Amniotic epithelial cell (primary cell): ENCODE results near the genes PURB, NACAD and RAMP3.

- RRBS = 4% methylated on average over 5 of the region's 36 CpGs
Measured at GRCh38 chr7:44044835-44045457, 444 bp downstream of the DBNL start.

DNA sequence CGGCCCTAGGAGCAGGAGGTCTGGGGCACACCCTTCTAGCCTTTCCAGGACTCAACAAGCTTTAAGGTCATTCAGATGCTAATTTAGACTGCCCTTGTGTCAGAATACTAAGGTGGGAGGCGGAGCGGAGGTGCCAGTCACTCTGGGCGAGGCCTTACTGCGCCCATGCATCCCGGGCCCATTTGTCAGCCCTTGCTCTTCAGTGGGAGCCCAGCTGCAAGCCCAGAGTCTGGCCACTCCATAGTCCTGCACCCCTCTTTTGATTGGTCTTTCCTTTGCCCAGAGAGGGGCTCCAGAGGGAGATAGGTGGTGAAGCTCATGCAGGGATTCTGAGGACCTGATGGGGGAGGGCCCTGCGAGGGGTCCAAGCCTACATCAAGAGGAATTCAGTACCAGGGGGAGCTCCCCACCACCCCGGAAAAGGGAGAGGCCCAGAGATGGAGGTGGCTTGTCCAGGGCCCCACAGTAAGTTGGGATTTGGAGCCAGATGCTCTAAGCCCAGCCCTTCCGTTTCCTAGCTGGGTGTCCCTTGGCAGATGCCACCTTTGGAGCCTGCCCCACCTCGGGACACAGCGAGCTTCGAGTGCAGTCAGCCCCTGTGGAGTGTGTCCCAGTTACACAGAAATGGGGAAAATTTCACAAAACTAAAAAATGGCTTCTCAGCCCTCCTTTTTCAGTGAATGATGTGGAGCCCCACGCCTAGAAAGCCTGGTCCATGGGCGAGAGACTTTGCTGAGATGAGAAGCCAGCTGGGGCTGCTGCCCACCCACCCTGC lies 1.1 kb downstream of the PGAM2 start:
- RRBS = no CpG with 5 or more reads among the region's 14 CpGs

DNA sequence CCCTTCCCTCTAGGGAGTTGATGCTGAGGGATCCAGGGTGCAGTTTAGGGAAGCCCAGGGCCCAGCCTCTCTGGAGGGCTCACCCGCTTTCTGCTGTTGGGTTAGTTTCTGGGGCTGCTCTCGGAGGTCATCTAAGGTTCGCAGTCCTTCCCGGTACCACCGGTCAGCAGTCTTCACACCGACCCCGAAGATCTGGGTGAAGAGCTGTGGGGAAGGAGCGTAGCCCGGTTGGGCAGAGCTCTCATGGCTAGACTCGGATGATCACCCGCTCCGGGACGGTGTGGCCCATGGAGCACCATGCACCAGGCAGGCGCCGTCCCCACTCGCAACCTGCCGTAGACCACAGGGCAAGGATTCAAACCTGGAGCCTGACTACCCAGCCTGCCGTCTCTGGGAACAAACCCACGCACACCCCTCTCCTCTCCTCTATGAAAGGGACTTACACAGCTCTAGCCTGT lies 5.9 kb downstream of the POLM start:
- RRBS = 94% methylated on average over 6 of the region's 19 CpGs

GRCh38 chr7:44087621-44088467 lies 5.5 kb upstream of the POLM start:
- RRBS = no CpG with 5 or more reads among the region's 12 CpGs

- RRBS = 20% methylated on average over 3 of the region's 41 CpGs
Measured at GRCh38 chr7:44113165-44113867, 9.2 kb downstream of the AEBP1 start.

DNA sequence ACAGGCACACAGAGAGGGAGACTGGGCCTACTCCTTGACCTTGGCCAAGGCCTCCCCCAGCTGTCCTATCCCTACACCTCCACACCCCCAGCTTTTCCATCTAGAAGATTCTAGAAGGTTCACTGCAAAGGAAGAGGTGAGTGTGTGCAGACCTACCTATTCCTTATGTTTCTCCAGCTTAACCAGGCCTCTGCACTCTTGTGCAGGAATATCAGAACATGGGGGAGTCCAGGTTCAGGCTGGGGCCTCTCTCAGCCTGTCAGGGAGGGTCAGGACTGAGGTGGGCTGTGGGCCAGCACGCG lies 8.5 kb upstream of the POLD2 start:
- RRBS = no CpG with 5 or more reads among the region's 2 CpGs

DNA sequence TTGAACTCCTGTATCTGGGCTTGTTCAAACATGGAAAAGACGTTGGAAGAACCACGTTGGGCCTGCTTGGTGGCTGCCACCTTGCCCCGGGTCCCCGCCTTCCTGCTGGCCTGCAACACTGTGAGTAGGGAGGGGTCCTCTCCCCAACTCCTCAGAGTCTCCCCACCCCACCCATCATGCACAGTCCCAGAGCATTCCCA lies 267 bp downstream of the MYL7 start:
- RRBS = no CpG with 5 or more reads among the region's 4 CpGs

GRCh38 chr7:44804061-44804337 lies 7.5 kb downstream of the PPIA start:
- RRBS = no CpG with 5 or more reads among the region's 1 CpG

GRCh38 chr7:44830823-44831622 lies 16.9 kb downstream of the H2AZ2 start:
- RRBS = no CpG with 5 or more reads among the region's 6 CpGs

DNA sequence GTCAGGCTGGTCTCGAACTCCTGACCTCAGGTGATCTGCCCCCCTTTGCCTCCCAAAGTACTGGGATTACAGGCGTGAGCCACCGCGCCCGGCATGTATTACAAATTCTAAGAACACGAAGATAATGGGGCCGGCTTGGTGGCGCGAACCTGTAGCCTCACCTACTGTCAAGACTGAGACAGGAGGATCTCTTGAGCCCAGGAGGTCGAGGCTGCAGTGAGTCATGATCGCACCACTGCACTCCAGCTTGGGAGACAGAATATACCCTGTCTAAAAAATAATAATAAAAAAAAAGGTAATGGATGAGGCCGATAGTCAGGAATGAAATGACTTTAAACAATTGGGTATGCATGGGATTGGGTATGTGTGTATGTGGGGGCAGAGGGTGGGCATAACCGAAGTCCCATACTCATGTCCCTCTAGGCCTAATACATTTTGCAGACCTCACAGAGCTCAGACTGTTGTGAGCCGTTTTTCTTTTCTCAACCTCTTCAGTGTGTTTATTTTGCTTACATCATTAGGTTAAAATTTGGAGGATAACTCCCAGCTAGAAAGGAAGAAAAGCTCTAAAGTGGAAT lies 1.1 kb upstream of the H2AZ2 start:
- RRBS = no CpG with 5 or more reads among the region's 14 CpGs

- RRBS = no CpG with 5 or more reads among the region's 3 CpGs
Measured at GRCh38 chr7:44867134-44867793, 18.1 kb downstream of the PURB start.

- RRBS = 2% methylated on average over 37 of the region's 86 CpGs
Measured at GRCh38 chr7:44885327-44886426, at the start of gene PURB. Gene PURB, minus strand, starts transcription at chr7:44885530.

DNA sequence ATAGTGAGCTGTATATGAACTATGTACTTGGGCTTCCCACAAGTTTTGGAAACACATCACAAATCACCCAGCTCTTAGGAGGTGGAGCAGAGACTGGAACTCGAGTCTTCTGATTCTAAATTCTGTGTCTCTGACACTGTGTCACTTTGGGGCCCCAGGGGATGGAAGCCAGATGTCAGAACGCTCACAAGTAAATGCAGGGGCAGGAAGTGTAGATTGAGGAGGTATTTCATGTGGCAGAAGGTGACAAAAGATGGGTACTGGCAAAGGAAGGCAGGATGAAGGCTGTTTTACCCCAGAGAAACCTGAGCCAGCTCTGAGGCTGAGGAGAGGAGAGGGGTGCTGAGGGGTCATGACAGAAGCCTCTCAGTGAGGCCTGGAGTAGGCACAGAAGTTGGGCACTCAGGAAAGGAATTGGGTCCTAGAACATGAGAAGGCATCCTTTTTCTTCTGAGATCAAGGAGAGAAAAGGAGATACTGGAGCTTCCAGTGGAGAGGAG lies 6.1 kb upstream of the PURB start:
- RRBS = no CpG with 5 or more reads among the region's 2 CpGs

DNA sequence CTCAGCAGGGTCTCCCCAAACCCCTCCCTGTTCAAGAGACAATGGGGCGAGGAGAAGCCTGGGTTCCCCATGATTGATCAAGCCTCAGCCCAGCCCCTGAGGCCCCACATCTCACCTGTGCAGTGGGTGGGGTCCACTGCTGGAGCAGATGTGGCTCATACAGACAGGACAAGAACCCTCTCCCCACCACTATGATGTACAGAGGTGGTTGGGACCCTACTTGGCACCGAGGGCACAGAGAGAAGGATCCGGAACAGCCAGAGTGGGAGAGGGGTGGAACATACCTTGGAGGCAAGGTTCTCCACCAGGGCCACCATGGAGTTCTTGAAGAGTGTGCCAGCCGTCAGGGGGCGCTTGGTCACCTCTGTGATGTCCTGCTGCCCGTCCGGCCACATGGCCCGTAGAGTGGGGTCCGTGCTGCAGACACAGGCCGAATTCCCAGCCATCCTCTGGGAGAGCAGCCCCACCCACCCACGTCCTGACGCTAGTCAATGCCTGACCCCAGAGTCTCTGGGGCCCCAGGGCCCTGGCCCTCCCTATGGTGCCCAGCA lies 11.4 kb downstream of the MYO1G start:
- RRBS = no CpG with 5 or more reads among the region's 12 CpGs

- RRBS = 3% methylated on average over 12 of the region's 96 CpGs
Measured at GRCh38 chr7:45088457-45089919, at the start of gene NACAD. Gene NACAD, minus strand, starts transcription at chr7:45088969.

DNA sequence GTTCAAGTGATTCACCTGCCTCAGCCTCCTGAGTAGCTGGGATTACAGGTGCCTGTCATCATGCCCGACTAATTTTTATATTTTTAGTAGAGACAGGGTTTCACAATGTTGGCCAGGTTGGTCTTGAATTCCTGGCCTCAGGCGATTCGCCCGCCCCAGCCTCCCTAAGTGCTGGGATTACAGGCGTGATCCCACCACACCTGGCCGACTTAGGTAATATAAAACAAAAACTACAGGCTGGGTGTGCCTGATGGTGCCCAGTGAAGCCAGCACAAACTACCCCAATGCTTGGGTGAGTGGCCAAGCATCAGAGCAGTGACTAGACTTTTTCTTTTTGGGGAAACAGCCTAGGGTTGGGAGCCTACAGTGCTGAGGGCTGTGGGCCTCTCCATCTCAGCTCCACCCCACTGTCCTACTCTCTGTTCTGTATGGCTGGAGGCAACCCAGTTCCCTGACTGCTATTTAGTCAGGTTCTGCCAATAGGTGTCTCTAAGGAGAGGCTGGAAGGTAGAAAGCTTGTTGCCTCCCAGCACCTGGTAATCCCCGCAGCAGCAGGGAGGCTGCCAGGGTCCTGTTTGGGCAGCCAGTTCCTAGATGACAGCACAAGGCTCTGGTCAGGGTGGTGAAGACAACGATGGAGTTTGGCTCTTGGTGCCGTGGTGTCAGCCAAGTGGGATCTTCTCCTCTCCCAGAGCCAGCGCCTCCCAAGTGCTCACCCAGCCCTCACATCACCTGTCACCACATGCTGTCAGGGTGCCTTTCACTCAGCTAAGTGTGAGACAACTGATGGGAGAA lies 10.4 kb upstream of the NACAD start:
- RRBS = no CpG with 5 or more reads among the region's 10 CpGs

DNA sequence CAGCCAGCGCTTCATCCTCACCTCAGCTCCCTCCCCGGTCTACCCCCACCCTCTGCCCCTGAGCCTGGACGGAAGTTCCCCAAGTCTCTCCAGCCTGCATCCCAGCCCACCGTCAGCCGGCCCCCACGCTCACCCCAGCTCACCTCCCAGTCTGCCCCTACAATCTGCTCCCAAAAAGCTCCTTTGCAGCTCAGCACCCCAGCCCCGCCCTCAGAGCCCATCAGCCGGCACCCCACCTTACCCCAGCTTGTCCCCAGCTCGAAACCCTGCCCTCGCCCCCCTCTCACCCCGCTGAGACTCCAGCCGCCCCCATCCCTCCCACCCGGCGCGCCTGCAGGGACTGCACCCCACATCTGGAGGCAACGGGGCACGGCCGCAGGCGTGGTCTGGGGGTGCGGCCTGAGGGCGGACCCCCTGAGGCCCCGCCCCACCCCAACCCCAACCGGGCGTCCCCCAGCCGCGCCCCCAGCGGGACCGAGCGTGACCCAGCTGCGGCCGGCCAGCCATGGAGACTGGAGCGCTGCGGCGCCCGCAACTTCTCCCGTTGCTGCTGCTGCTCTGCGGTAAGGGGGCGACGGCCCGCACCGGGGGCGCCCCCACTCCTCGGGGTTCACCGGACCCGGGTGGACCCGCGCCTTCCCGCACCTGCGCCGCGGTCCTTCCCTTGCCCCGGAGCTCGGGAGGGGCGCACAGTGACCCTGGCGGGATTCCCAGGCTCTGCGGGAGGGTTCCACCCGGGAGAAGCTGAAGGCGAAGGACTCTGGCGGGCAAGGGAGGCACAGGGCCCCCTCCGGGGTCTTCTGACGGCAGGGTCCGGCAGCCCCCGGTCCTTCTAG lies at the start of gene RAMP3:
Gene RAMP3, plus strand, starts transcription at position 468 of the 836 bp plus-strand sequence.
- RRBS = 3% methylated on average over 38 of the region's 63 CpGs

DNA sequence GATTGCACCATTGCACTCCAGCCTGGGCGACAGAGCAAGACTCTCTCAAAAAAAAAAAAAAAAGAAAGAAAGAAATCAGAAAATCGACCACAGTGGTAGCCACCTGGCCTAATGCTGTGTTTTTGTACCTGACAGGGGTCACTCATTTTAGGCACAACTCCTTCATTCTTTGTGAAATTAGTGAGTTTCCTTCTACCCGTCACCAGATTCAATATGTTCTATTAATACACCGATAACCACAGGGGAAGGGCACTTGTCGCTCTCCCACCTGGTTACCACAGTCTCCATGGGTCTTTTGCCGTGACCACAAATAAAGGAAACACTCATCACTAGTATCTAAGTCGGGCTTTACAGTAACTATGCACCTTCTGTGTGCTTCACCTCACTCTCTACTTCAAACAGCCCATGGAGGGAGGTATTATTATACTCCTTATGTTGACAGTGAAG lies 146.3 kb downstream of the ADCY1 start:
- RRBS = no CpG with 5 or more reads among the region's 7 CpGs

- RRBS = no CpG with 5 or more reads among the region's 8 CpGs
Measured at GRCh38 chr7:45767789-45768014, 105.2 kb downstream of the CCDC201 start.

- RRBS = no CpG with 5 or more reads among the region's 9 CpGs
Measured at GRCh38 chr7:45885558-45886315, 2.6 kb upstream of the IGFBP1 start.